ENCODE results near the genes PLIN2, IFNA2 and CDKN2B.

DNA sequence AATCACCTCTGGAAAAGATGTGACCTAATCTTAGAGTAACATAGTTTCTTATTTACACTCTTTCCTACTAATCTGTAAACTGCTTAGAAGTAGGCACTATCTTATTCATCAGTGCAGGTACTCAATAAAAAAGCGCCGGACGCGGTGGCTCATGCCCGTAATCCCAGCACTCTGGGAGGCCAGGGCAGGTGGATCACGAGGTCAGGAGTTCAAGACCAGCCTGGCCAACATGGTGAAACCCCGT, 3.0 kb upstream of the PSIP1 start:
- PRO-cap, result no peak

DNA sequence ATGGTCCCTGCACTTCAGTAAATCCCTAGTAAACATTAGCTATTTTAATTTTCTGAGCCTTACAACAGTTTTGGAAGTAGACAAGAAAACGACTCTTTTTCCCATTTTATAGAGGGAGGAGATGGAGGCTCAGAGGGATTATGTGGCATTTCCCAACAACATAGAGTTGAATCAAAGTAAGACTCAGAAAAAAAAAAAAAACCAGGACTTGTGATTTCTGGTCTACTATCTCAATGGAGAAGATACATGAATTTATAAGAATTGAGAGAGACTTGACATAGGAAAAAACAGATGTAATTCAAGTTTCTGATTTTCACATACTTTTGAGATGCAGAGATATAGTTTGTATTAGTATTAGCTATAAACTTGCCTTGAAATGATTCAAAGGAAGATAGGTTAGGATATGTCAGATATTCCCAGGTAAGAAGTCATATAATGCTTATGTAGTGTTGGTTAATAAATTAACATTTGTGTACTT, 365.4 kb downstream of the CCDC171 start:
- PRO-cap, result no peak

GRCh38 chr9:16413752-16414054, 456.8 kb downstream of the BNC2 start:
- PRO-cap, result no peak

GRCh38 chr9:16653372-16654475, 216.7 kb downstream of the BNC2 start:
- PRO-cap, result no peak

- PRO-cap, result no peak
Measured at GRCh38 chr9:17017883-17019158, 116.5 kb upstream of the CNTLN start.

DNA sequence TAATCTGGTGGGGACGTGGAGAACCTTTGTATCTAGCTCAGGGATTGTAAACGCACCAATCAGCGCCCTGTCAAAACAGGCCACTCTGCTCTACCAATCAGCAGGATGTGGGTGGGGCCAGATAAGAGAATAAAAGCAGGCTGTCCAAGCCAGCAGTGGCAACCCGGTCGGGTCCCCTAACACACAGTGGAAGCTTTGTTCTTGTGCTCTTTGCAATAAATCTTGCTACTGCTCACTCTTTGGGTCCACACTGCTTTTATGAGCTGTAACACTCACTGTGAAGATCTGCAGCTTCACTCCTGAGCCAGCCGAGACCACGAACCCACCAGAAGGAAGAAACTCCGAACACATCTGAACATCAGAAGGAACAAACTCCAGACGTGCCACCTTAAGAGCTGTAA, 61.2 kb upstream of the CNTLN start:
- PRO-cap, result no peak

GRCh38 chr9:19127343-19127896, at the start of gene PLIN2:
Gene PLIN2, minus strand, starts transcription at chr9:19127492.
- PRO-cap, result bidirectional peak, plus-strand start at chr9:19127986, minus-strand start at chr9:19127490

- PRO-cap, result no peak
Measured at GRCh38 chr9:19320719-19321442, 59.2 kb downstream of the RPS6 start.

DNA sequence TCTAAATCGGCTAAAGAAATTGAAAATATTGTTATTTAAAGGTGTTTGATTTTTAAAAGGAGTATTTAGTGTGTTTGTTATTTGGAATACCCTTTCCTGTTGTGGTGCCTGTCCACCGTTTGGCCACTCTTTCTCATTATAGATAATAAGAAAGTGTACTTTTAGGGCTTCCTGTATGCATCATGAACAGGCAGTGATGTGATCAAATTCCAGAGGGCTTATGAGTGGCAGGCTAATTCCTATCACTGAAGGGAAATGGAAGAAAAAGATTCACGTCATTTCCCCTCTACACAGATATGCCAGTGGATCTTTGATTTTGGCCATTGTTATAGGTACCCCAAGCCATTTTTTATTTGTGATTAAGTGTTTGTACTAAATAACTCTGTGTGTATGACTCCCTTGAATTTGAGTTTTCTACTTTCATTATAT, 37.1 kb downstream of the RPS6 start:
- PRO-cap, result no peak

DNA sequence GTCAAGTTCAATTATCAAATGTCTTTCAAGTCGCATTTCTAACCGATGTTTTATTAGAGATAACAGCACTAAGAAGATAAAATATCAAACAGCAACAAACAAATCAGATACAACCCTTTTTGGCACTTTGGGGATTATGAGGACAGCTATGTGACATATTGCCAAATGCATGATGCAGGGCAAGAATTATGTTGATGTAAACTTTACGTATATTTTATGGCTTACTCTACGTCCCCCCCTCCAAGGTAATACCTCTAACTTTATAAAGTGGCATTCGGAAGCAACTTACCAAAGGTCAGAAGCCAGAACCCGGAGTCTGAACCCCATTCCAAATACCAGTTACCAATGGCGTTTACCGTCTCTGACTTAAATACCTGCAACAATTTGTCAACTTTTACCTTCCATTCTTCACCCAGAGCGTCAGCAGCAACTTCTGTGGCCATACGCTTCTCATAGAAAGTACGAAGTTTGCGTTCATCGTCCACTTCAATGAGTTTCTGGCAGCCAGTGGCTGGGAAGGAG, 886 bp downstream of the RPS6 start:
- PRO-cap, result bidirectional peak, plus-strand start outside the sequence, minus-strand start at position 351 of the sequence

GRCh38 chr9:20551840-20552206, 70.5 kb downstream of the MLLT3 start:
- PRO-cap, result no peak

GRCh38 chr9:21385310-21385750, at the start of gene IFNA2:
Gene IFNA2, minus strand, starts transcription at chr9:21385398.
- PRO-cap, result no peak

- PRO-cap, result no peak
Measured at GRCh38 chr9:21519577-21520459, 37.7 kb upstream of the IFNE start.

GRCh38 chr9:21526943-21527878, 45.1 kb upstream of the IFNE start:
- PRO-cap, result no peak

DNA sequence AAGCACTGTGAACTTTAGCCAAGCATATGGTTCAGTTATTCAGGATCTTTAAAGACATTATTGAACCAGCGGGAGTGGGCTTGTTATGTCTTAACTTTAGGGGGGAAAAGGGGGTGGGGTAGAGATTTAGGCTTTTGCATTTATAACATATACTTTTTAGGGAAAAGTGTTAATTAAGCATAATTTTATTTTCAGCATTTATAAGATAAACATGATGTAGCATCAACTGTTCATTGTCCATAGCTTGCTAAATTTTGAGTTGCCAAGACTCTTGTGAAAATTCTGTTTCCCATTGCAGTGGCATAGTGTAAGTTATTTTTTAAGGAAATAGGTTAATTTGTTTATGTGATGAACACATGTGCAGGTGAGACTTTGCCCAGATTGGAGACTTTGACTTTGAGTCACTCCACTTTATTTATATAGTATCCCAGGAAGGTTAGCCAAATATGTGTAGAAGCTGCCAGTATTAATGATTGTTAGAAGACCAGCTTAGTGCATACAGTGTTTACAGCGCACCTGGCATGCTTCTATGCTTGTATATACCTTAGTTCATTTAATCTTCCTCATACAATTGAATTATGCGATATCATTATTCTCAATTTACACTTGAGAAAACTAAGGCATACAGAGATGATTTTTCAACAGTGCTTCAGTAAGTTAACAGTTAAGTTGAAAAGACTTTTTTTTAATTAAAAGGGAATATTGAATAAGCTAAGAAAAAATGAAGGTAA, 50.9 kb downstream of the MTAP start:
- PRO-cap, result no peak

- PRO-cap, result no peak
Measured at GRCh38 chr9:21965595-21965807, 9.2 kb downstream of the CDKN2A start.

- PRO-cap, result bidirectional peak, plus-strand start at chr9:22008874, minus-strand start at chr9:22008695
Measured at GRCh38 chr9:22008482-22009038, 545 bp downstream of the CDKN2B start.

GRCh38 chr9:22009039-22009663, at the start of gene CDKN2B:
Gene CDKN2B, minus strand, starts transcription at chr9:22009305.
- PRO-cap, result bidirectional peak, plus-strand start at chr9:22009475, minus-strand start at chr9:22009305

DNA sequence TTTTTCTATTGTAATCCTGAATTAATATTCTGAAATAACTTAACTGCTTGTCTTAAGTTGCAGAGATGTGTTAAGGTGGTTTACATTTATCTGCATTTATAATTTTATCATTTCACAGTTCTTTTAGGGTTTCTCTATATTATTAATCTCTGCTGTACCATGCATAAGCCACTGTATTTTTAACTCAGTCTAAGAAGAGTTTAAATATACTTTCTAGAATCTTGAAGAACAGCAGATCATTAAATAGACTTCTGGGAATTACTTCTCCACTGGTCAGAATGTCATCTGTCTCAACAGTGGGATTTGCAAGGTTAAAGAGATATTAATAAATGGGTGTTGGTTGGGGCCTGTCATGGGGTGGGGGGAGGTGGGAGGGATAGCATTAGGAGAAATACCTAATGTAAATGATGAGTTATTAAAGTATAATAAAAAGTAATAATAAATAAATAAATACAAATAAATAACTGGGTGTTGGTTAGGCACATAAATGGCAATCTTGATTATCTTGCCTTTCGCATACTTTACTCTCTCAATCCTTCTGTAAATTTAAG, 316.0 kb upstream of the IZUMO3 start:
- PRO-cap, result no peak

DNA sequence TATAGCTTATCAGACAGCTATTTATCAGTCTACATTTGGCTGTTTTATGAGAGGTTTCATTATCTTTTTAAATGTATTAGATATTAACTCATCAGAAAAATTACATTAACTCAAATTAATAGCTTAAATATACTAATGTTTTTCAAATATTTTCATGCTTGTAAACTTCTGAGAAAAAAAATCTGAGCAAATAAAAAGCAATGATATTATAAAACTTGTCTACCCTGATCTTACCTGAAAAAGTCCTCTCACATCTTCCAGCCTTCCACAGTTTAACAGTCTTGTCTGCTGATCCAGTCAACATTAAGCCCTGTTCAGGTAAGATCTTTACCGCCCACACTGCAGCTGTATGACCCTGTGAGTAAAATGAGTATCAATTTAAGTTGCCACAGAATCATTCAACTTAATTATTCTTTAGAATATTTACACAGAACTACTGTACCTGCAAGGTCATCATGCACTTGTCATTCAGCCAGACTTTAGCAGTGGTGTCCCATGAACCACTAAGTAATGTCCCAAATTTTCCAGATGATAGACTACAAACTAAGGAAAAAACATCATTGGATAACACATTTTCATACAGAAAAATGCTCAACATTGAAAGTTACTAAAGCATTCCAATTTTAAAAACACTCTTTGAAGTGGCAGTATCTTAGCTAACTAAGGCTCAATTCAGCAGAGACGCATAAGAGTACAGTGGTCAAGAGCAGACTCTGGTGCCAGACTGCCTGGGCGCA, 19.0 kb downstream of the PLAA start:
- PRO-cap, result no peak